Cardiac atrium fibroblast (primary cell): ENCODE measurements around a stretch of chr18.

DNA sequence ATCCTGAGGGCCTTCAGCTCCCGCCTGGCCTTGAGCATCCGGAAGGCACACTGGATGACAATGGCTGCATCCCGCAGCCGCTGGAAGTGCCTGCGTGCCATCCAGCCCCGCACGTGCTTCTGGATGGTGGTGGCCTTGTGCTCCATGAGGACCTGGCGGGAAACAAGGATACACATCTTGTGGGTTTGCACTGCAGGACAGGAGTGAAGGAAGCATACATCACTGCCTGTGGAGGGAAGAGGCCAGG, 89.3 kb upstream of the ACAA2 start:
- RAMPAGE, long total RNA: no peak

DNA sequence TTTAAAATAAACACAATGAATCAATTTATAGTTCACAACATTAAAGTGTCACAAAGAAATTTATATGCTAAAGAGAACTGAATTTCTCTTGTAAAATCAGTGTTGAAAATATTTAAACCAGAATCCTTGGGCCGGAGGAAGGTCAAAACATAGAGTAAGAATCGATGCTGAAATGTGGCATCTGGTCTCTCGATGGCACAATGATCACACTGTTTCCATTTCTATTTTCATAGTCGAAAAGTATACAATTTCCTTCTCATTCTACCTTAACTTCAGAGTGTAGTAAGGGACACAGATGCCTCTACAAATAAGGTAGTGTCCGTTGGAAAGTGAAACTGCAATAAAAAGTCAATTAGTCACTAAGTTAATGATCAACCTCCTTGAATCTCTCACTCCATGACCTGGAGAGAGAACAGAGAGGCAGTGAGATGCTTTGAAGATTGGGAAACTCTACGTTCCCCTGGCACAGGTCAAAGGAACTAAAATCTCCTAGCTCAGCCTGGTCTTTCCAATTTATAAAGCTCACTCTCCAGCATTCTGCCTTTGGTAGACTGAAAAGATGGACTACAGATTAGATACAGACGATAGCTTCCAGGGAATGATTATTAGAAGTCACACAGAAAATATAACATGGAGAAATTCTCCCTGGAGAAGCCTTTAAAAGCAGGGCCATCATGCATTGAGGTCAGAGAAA, 153.8 kb upstream of the ACAA2 start:
- RAMPAGE, long total RNA: no peak

GRCh38 chr18:50076189-50077016, 118.5 kb downstream of the MYO5B start:
- RAMPAGE, long total RNA: no peak

DNA sequence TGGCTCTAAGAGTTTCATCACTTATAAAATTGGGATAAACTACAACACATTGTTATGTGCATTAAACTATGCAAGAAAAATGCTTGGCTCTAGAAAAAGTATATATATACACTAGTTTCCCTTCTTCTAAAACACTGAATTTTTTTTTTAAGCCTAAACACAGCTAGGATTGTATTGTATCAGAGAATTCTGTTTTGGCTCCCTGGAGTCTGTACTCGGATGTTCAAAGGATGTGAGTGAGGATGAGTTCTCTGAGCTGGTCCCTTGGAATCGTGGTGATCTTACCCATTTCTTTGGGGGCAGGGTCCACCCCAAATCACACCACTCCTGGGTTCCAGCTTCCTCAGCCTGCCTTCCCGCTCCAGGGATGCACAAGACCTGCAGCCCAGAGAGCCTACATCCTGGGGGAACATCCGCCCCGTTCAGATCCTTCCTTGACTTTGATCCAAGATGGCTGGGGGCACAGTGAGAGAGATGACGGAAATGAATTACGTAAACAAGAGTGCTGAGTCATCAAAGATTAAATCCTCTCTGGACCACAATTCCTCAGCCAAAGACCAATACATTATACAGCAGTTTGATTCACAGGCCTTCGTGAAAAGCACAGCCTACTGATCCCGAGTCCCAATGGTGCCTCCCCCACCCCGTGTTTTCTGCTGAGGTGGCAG, 43.3 kb downstream of the MYO5B start:
- RAMPAGE, long total RNA: no peak

- RAMPAGE, long total RNA: no peak
Measured at GRCh38 chr18:50177485-50178048, 17.4 kb downstream of the MYO5B start.

DNA sequence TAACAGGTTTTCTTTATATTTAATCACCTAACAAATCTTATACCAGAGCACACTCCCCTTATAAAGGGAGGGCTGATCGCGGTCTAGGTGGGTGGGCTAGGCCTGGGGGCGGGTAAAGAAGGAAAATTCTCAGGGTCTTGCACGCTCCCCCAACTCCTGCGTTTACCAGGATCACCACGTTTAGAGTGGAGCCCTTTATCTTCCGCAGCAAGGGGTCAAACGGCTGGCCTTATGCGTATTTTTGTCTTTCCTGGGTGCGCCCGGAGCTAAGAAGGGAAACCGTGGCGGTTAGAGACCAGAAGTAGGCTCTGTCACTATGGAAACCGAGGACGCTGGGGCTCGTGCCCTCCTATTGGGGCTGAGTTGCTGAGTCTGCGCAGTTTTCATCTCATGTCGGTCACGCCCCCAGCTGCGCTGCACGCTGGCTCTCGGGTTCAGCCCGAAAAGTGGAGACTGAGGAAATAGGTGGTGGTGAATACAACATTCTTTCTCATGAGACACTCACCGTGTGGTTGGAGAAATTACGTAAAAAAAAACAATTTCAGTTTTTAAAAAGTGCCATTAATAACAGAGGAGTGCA, 20.1 kb upstream of the CXXC1 start:
- RAMPAGE, long total RNA: no peak

DNA sequence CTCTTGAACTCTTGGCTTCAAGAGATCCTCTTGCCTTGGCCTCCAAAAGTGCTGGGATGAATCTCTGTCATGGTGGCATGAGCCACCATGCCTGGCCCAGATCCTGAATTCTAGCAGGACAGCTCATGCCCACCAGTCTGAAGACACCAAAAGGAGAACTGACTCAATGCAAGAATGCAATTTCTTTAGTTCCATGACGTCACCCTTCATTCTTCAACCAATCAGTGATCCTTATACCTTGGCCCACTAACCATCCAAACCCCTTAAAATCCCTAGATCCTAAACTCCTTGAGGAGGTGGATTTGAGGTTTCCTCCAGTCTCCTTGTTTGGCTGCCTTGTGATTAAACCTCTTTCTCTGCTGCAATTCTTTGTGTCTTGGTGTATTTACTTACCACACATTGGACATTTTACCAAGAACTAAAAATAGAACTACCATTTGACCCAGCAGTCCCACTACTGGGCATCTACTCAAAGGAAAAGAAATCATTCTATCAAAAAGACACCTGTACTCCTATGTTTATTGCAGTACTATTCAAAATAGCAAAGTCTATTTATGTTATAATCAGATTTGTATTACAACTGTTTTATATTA, 25.8 kb upstream of the CXXC1 start:
- RAMPAGE, long total RNA: no peak

GRCh38 chr18:50560362-50561598, 893 bp downstream of the MAPK4 start:
- RAMPAGE, long total RNA: no peak

DNA sequence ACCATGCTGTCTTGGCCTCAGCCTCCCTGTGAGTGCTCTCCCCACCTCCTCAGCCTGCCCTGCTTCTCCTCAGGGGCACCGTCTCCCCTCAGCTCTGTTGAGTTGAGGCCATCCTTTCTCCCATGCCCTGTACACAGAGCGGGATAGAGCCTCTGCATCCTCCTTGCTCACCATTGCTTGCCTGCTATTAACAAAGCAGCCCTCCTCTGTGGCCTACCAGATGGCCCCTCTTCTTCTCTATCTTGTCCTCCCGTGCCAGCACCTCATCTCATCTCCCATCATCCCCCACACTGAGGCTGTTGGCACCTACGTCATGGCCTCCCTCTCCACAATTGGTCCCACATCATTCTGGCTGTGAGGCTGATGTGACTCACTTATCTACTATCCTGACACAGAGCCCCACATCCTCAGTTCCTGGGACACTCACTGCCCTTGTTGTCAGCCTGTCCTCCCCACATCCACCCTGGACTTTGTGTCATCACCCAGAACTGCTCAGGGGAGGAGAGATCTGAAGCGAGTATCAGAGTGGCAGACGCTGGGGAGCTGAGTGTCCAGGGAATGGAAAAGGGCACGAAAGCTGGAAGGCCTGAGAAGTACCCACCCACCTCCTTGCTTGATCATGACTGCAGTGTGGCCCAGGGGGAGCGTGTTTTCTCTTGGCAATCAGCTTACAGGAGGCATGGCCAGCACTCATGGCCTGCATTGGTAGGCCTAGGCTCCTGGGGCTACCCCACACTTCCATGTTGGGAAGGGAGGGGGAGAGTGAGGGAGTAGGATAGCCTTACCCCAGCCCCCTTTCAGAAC, 102.9 kb downstream of the MRO start:
- RAMPAGE, long total RNA: no peak

- RAMPAGE, long total RNA: no peak
Measured at GRCh38 chr18:50727118-50727404, 92.8 kb downstream of the MRO start.

DNA sequence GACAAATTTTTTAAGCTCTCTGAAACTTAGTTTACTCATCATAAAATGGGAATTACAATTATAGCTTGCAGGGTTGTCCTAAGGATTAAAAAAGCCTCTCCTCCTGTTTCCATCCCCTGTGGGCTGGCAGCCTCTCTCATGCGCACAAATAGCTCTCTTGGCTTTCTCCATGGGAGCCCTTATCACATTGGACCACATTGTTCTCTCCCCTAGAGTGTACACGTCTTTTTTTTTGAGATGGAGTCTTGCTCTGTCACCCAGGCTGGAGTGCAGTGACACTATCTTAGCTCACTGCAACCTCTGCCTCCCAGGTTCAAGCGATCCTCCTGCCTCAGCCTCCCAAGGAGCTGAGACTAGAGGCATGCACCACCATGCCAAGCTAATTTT, 22.0 kb upstream of the MRO start:
- RAMPAGE, long total RNA: no peak

- RAMPAGE, long total RNA: no peak
Measured at GRCh38 chr18:50854796-50855090, 24.2 kb upstream of the ME2 start.

DNA sequence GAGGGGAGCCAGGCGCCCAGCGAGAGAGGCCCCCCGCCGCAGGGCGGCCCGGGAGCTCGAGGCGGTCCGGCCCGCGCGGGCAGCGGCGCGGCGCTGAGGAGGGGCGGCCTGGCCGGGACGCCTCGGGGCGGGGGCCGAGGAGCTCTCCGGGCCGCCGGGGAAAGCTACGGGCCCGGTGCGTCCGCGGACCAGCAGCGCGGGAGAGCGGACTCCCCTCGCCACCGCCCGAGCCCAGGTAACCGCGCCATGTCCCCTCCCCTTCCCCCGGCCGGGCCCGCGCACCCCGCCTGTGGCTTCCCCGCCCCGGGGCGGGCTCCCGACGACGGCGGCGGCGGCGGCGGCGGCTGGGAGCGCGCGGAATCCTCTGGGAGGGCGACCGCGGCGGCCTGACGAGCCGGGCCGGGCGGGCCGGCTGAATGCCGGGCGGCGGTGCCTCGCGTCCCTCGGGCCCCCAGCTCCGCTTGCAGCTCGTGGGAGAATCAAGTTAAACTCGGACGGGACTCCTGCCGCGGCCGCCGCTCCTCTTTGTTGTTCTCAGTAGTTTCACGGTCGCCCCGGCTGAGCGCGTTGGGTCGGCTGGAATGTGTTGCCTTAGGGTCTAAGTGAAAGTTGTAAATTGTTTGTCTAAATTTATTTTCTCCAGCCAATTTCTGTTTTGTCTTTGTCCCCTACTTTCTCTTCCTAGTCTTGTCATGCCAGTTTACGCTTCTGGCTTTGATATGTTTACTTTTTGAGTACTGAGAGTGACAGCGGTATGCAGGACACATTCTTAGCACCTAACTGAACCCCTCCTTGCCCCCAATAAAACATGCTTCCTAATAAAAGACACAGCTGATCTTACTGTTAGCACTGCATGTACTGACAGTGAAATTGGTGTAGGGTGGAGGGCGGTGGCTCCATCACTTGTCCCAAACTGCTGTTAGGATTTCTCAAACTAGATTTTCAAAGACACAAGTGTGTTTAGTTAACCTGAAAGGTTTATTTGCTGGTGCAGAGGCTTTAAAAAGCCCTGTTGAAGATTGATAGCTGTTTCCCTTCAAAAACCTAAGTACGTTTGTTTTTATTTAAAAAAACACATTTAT, 717 bp downstream of the SMAD4 start:
- RAMPAGE, long total RNA: no peak

GRCh38 chr18:51083078-51083777, 53.2 kb downstream of the SMAD4 start:
- RAMPAGE, long total RNA: no peak

- RAMPAGE, long total RNA: no peak
Measured at GRCh38 chr18:51141583-51141994, 55.9 kb downstream of the MEX3C start.

- RAMPAGE, long total RNA: no peak
Measured at GRCh38 chr18:51151228-51152800, 45.7 kb downstream of the MEX3C start.

DNA sequence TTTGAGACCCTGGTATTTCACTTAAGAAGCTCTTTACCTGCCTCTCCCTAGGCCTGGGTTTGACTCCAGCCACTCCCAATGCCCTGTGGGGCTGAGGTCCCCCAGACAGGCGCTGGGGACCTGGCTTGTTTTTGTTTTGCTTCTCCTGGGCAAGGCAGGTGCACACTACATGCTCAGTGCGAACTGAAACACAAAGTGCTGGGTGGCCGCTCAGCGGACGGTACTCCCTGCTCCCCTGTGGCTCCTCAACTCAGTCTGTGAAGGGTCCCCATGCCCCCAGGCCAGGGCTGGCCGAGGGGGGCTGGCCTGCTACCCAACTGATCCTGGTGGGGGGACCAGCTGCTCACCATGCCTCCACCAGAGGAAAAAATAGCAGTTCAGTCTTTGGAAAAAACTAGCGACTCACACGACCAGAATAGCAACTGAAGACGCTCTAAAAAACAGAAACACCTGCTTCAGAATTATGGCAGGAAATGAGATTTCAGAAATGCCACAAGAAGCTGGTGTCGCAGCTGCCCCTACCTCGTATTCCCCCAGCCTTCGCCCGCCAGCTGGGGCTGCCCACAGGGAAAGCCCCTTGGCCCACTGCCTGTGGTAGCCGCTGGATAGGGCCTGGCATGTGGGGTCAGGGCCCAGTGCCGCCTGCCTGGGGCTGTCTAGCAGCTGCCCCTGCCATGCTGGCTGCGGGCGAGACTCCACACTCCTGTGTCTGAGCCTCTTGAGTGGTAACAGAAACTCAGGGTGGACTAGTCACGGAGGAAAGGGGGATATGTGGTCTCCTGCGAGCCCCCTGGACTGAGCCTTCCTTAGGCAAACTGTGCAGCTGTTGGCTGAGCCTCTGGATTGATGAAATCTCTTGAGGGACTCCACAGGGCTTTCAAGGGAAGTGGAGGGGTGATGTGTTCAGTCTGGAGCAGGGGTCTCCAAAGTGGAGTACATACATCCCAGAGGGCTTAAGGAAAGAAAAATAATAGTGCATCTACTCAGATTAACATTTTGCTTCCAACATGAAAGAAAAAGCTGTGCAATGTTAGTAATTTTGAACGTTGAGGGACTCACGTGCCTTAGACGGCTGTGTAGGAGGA, 43.6 kb downstream of the MEX3C start:
- RAMPAGE, long total RNA: no peak

- RAMPAGE, long total RNA: no peak
Measured at GRCh38 chr18:51184980-51185714, 12.3 kb downstream of the MEX3C start.

- RAMPAGE, long total RNA: no peak
Measured at GRCh38 chr18:51187262-51187797, 10.2 kb downstream of the MEX3C start.

DNA sequence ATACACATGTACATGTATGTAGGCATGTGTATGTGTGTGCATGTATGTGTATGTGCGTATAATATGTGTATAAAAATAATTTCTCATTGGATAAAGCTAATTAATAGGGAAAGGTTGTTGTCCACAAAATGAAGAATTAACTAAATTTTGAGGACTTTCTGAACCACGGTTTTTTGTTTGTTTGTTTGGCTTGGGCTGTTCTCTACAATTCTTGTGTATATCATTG, 529.1 kb upstream of the DCC start:
- RAMPAGE, long total RNA: no peak